Esophagus squamous epithelium (tissue), 4 donors: ENCODE measurements around the genes MEOX1, MEIOC and CCDC43.

GRCh38 chr17:43658531-43658912, 3.2 kb downstream of the MEOX1 start:
- PRO-cap = no peak
- RAMPAGE, long total RNA, 4 experiments = no peak in any of the 4 experiments

DNA sequence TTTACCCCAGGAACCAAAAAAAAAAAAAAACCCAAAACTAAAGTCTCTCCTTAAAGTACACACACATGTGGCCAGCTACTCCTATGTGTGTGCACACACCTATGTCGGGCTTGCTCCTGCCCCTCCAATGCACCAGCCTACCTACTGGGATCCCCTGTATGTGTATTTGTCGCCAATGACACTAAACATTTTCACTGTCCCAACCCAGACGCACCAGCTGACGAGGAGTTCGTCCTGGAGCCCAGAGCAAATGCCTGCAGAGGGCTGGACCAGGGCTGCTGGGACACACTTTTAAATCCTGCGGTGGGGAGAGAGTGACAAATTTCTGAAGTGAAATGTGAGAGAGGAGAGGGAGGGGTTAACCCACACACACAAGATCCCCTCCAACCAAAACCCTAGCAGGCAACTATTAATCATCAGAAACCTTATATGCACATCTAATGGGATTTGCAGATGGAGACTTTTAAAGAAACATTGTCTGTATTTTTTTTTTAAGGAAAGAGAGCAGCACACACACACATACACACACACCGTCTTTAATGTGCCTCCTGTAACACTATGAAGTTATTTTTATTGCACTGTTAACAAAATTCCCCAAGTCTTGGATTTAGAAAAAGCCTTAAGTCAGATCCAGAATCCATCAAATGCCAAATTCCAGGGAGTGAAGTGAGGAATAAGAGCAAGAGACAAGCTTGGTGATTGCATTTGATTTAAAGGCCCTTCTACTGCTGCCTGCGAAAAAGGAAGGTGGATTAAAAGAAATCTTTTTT, at the start of gene MEOX1:
MEOX1 (minus strand) TSS at position 266 of the 770 bp plus-strand sequence.
- PRO-cap = bidirectional peak, plus-strand start at position 494 of the sequence, minus-strand start at position 293 of the sequence
- RAMPAGE, long total RNA, 4 experiments = no peak in any of the 4 experiments

DNA sequence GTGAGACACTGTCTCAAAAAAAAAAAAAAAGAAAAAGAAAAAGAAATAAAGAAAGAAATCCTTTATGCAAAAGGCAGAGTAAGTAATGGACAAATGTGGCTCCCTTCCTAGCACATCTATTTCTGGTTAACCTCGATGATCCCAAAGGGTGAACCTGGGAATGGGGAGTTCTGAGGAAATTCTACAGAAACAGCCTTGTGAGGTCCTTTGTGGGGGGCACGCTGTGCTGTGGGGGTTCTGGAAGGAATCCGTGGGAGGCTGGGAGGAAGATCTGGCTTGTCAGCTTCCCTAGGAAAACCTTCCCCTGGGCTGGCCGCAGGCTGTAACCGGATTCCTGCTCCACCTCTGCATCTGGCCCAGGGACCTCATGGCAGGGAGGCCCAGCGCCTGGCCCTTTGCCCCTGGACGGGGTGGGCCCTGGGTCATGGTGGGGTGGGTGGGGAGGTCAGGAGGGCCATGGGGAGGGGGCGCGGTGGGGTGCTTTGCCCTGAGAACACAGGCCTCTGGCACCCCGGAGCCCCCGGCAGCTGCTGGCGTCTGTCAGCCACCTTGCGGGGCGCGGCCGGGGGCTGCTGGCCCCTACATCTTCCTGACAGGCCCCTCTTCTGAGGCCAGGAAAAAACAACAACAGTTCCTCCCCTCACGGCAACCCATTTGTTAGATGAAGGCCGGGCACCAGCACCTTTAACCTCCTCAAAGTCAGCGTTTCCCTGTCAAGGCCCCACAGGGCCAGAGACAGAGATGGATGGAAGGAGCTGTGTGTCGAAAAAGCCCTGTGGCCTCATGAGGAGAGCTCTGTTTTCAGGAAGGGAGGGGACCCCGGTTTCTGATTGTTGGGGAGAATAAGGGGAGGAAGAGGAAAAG, 3.4 kb upstream of the MEOX1 start:
- PRO-cap = no peak
- RAMPAGE, long total RNA, 4 experiments = no peak in any of the 4 experiments

DNA sequence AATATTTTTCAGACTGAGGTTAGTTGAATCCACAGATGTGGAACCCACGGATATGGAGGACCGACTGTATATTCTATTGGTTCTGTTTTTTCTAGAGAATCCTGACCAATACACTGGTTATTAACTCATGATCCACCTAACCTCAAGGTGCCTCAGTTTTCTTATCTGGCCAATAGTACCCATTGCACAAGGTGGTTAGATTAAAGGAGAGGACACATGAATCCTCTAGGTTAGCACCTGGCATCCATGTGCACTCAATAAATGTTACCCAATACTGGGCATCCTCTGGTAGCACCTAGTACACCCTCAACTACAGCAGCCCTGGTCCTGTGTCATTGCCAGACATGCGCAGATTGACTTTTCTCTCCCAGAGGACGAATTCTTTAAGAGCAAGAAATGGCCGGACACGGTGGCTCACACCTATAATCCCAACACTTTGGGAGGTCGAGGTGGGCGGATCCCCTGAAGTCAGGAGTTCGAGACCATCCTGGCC, 7.4 kb downstream of the DUSP3 start:
- PRO-cap = no peak
- RAMPAGE, long total RNA, 4 experiments = no peak in any of the 4 experiments

DNA sequence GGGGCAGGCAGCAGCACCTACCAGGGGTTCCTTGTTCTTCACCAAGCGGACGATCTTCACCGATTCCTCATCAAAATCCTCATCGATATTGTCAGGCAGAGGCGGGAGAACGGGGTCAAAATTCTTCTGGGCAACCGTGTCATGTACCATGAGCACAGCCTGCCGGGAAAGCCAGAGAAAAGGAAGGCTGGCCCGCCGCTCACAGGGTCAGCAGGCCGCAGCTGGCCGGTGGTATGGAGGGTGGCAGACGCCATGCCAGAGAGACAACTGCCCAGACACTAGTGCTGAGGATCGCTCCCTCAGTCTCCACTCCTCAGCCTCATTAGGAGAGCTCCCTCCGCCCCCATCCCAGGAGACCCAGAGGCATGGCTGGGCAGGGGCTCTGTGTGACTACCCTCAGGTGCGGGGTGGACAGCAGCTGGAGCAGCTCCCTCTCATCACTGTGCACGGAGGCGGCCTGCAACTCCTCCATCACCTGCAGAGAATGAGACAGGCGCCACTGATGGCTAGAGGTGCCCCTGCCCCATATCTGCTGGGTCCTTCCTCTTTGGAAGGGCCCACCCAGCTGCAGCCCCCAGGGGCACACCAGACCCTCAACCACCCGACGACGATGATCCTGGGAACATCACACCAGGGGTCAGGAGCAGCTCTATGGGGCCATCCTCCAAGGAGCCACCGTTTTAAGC, 3.2 kb downstream of the MPP3 start:
- PRO-cap = no peak
- RAMPAGE, long total RNA, 4 experiments = no peak in any of the 4 experiments

DNA sequence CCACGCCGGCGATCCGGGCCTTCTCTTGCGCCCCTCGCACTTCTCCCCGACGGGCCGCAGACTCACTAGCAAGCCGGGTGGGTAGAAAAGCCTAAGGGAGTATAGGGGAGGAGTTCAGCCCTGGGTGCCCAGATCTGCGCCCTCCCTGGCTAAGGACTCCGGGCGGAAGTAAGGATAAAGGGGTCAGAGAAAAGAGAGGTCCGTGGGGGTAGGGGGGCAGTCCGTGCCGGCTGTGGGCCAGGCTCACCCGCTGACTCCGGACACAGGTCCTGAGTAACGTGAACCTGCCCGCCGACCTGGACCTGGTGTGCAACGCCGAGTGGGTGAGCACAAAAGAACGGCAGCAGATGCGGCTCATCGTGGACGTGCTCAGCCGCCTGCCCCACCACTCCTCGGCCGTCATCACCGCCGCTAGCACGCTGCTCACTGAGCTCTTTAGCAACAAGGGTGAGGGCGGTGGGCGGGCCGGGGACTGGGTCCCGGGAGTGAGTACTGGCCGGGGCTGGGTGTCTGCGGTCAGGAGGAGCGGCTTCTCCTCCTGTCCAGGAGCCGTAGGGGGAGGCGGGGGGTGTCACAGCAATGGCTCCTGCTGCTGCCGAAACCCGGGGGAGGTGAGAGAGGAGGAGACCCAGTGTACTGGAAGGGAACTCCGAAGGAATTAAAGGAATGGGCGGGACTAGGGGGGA, 2.0 kb downstream of the NAGS start:
- PRO-cap = bidirectional peak, plus-strand start at position 509 of the sequence, minus-strand start at position 416 of the sequence; bidirectional peak, plus-strand start outside the sequence, minus-strand start at position 660 of the sequence
- RAMPAGE, long total RNA, 4 experiments = no peak in any of the 4 experiments

DNA sequence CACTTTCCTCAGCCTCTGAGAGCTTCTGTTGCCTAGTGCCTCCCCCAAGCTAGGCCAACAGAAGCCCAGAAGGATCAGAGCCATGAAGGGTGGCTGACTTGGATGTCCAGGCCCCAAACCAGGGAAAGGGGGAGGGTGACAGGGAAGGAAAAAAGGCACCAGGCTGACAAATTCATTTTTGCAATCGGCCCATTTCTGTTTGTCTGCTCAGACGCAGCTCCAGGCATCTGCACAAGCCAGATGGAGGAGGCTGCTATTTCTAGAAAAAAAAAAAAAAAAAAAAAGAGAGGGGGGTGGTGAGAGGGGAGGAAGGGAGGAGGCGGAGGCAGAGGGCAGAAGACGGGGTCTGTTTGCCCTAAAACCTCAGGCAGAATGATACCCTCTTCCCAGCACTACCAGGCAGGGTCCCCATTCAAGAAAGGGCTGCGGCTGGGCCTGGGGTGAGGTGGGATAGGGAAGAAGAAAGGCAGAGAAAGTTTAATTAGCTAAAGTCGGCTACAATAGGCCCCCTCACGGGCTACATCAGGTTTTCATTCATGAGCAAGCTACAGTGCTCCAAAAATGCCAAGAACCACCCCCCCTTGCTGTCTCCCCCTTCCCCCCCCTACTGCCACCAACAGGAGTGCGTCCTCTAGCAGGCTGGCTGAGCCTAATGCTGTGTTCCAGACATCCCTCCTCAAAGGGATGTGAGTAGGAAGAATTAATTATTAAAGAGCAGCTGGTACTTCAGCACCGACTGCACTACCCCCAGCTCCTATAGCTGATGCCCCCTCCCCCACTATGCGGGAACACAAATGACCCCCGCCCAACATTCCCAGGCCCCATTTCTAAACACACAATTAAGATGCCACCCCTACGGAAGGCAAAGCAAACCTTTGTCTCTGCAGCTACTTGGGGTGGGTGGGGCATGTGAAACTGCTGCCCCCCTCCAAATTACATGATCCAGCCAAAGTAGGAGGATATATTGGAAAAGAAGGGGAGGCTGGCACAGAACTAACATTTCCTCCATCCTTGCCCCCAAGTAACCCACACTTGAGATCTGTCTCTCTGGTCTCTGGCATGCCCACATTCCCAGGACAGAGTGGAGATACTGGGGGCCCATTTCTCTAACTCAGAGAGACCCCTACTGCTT, 2.2 kb downstream of the HDAC5 start:
- PRO-cap = no peak
- RAMPAGE, long total RNA, 4 experiments = no peak in any of the 4 experiments

DNA sequence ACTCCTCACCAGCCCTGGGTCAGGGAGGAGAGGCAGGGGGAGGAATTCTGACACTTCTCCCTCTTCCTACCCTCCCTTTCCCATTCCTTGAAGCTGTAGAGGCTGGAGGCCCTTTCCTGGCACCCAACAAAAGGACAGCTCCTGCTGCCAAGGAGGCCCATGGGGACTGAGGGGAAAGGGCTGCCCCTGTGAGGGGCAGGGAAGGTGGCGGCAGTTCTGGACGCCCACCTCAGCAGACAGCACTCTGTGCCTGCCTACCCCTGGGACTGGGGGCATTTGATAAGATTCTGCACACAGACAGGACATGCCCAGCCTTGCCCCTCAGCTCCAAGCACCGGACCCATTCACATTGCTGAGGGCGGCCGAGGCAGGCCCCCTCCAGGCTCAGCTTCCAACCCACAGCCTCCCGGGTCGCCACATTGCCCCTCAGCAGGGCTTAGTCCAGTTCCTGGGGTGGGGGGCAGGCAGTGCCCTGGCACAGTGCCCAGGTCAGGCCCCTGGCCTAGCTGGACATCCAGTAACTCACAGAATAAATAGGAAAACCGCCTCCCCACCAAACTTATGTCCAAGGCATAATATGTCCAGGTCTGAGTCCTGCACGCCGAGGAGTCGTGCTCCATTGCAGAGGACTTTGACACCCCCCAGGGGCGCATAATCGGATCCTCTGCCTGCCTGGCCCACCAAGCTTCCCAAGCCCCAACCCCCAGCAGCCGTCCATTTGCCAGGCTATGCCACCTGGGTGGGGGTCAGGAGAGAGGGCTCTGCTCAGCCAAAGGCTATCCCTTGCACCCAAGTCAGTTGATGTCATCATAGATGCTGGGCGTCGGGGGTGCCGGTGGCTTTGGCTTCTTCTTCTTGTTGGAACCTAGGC, 6.0 kb downstream of the ATXN7L3 start:
- PRO-cap = no peak
- RAMPAGE, long total RNA, 4 experiments = no peak in any of the 4 experiments

DNA sequence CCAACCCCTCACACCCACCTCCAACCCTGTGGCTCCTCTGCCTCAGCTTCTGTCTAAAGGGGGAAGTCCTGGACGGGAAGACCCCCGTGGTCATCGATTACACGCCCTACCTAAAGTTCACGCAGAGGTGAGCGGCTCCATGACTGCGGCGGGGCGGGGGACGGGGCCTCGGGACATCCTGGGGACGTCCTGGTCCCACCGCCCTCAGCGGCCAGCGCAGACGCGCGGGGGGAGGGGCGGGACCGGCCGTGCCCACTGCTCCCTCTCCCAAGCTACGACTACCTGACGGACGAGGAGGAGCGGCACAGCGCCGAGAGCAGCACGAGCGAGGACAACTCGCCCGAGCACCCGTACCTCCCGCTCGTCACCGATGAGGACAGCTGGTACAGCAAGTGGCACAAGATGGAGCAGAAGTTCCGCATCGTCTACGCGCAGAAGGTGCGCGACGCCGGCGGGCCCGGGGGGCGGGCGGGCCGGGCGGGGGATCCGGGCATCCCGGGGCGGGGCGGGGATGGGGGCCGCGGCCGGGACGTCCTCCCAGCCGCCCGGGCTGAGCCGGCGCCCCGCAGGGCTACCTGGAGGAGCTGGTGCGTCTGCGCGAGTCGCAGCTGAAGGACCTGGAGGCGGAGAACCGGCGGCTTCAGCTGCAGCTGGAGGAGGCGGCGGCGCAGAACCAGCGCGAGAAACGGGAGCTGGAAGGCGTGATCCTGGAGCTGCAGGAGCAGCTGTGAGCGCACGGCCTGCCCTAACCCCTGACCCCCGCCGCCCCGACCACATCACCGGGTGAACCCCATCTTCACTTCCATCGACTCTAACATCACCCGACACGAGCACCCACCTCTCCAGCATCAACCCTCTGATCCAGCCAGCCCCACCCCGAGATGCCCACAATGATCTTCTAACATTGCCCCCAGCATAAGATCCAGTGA, 6.7 kb downstream of the RUNDC3A start:
- PRO-cap = no peak
- RAMPAGE, long total RNA, 4 experiments = no peak in any of the 4 experiments

- PRO-cap = no peak
- RAMPAGE, long total RNA, 4 experiments = no peak in any of the 4 experiments
Measured at GRCh38 chr17:44320486-44320861, 4.1 kb downstream of the SLC25A39 start.

DNA sequence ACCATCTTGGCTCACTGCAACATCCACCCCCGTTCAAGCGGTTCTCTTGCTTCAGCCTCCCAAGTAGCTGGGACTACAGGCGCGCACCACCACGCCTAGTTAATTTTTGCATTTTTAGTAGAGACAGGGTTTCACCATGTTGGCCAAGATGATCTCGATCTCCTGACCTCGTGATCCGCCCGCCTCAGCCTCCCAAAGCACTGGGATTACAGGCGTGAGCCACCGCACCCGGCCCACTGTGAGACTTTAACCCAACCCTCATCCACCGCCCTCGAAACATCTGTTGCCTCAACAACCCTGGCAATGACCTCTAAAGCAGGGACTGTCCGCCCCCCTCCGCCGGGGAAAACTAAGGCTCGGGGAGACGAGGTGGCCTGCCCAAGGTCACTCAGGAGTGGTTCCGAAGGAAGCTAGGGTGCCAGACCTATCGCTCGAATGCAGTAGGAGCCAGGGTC, 890 bp downstream of the SLC25A39 start:
- PRO-cap = no peak
- RAMPAGE, long total RNA, 4 experiments = no peak in any of the 4 experiments

DNA sequence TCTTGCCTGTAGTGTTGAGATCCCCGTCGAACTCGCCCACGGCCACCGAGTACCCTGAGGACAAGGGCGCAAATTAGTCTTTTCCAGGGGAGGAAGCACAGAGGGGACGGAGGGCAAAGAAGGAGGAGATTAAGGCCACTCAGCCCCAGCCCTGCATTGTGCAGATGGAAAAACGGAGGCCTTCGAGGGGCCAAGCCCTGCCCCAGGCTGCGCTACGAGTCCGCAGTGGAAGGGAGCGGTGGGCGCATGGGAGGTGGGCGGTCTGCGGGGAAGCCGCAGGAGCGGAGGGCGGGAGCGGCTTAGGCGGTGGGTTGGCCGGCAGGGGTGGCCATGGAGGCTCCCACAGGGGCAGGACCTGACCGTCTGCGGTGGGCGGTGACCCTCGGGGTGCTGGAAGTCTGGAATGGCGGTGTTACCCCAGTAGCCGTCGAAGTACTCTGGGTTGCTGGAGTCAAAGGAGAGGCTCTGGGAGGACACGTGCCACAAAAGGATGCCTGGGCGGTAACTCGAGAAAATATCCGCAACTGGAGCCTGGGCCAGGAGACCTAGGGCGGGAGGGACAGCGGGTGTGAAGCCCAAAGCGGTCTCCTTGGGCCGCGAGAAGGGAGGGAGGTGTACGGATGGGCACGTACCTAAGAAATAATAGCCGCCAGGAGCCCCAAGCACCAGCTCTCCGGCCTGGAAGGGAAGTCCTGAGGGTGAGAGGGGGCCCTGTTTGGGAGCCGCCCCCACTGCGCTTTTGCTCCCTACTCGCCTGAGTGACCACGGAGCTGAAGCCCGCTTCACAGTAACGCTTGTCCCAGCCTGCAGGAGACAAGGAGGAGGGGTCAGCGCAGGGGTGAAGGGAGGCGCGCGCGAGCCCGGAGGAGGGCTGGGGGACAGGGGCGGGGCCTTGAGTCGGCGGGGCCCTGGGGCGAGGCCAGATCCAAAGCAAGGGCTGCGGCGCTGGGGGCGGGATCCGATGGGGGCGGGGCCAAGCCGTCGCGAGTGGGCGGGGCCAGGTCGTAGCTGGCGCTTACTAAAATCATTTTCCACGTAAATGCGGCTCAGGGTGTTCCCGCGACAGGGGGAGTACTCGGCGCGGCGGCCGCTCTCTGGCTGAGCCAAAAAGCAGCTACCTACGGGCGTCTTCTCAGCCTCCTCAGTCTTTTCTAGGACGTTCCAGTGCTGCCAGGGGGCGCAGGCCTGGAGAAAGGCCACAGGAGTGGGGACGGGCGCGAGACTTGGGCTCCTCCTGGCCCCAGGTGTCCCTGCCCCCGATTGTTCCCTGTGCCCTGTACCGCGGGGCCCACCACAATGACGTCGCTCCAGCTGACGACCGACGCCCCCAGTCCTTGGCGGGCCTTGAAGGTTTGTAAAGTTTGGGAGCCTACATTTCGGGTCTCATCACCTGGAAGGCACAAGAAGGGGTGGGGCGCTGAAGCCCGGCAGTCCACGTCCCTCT, 4.4 kb downstream of the ITGA2B start:
- PRO-cap = bidirectional peak, plus-strand start at position 1,049 of the sequence, minus-strand start at position 764 of the sequence
- RAMPAGE, long total RNA, 4 experiments = no peak in any of the 4 experiments

- PRO-cap = no peak
- RAMPAGE, long total RNA, 4 experiments = no peak in any of the 4 experiments
Measured at GRCh38 chr17:44397882-44398956, 8.8 kb upstream of the ITGA2B start.

DNA sequence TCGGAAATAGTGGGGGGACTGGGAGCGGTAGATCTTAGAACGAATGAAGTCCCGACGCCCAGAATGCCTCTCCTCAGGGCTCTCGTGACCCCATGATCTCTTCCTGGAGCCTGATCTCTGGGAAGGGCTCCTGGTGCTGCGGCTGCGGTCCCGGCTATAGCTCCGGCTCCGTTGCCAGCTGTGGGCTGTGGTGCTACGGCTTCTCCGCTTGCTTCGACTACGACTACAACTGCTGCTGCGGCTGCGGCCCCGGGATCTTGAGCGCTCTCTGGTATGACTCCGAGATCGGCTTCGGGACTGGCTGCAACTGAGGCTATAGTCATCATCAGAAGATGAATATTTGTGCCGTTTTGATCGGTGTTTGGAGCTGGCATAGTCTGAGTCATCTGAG, 9.5 kb upstream of the ITGA2B start:
- PRO-cap = no peak
- RAMPAGE, long total RNA, 4 experiments = no peak in any of the 4 experiments

DNA sequence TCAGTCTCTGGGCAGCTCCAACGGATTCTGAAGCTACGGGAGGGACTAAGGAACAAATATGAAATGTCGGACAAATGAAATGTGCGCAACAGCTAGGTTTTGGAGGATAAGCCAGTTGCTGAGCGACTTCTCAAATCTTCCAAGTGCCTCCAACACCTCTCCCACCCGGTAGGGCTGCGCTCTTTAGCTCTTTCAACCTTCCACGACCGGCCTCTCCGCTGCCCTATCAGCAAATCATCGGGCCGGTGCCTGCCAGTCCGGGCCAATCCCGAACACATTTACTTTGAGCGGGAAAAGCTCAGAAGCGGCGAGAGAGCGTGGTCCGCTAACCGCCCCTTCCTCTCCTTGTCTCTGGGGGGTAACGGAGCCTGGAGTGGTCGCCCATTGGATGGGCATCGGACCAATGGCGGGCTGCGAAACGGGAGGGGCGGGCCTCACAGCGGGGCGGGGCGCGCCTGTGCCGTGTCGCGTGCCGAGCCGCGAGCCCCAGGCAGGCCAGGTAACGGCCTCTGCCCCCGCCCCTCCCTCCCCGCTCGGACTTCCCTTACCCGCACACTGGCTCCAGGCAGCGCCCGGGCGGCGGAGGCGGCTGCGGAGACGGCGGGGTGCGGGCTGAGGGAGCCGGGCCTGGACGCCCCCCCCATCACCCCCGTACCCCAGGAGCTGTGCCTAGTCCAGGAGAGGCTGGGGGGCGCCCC, at the start of gene MEIOC:
MEIOC (plus strand) TSS at position 553 of the 698 bp plus-strand sequence.
- PRO-cap = no peak
- RAMPAGE, long total RNA, 4 experiments = no peak in any of the 4 experiments

- PRO-cap = bidirectional peak, plus-strand start at chr17:44689986, minus-strand start at chr17:44689762
- RAMPAGE, long total RNA, 4 experiments = start-site peak on the plus strand in 1 of 4 experiments, at chr17:44689828-44689885 at its widest, 9 reads per replicate; start-site peak on the minus strand in 3 of 4 experiments, at chr17:44689756-44689834 at its widest, 145 to 1,607 reads per replicate
Measured at GRCh38 chr17:44689230-44690431, at the start of gene CCDC43. Gene CCDC43, minus strand, starts transcription at chr17:44689776.

GRCh38 chr17:44749547-44750308, 9.1 kb upstream of the ADAM11 start:
- PRO-cap = no peak
- RAMPAGE, long total RNA, 4 experiments = no peak in any of the 4 experiments

GRCh38 chr17:44757569-44757991, 1.2 kb upstream of the ADAM11 start:
- PRO-cap = no peak
- RAMPAGE, long total RNA, 4 experiments = no peak in any of the 4 experiments

DNA sequence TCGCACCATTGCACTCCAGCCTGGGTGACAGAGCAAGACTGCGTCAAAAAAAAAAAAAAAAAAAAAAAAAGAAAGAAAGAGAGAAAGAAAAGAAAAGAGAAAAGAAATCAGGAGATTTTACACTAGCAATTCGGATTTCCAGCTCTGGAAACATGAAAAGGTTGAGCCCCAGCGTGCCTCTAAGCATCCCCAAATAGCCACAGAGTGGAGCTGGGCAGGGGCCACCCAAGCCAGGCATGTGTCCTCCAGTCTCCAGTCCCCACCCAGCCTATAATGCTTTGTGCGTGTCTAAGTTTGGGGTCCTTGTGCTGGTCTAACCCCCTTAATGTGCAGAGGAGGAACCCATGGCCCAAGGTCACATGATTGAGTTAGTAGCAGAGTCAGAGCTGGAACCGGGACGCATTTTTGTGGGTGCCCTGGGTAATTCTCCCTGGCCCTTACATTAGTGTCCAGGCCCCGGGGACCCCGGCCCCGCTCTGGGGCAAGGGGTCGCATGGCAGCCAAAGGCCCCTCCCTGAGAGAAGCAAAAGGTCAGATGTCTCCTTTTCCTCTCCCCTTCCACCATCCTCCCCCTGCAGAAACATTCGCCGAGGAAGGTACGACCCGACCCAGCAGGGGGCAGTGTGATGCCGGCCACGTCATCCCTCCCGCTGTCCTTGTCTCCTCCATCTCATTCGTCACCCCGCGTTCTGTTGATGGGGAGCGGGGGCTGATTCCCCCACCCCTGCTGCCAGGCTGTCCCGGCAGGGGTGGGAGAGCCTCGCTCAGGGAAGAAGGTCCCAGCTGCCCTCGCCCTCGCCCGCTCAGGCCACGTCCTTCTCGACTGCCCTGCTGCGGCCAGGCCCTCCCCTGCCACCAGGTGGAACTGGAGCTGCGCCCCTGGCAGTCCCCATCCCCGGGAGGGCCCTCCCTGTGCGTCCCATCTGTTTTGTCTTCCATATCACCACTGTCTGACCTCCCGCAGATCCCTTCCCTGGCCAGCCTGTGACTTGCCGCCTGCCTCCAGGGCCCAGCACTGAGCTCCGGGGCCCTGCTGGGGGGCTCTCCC, 20.2 kb downstream of the ADAM11 start:
- PRO-cap = no peak
- RAMPAGE, long total RNA, 4 experiments = no peak in any of the 4 experiments

DNA sequence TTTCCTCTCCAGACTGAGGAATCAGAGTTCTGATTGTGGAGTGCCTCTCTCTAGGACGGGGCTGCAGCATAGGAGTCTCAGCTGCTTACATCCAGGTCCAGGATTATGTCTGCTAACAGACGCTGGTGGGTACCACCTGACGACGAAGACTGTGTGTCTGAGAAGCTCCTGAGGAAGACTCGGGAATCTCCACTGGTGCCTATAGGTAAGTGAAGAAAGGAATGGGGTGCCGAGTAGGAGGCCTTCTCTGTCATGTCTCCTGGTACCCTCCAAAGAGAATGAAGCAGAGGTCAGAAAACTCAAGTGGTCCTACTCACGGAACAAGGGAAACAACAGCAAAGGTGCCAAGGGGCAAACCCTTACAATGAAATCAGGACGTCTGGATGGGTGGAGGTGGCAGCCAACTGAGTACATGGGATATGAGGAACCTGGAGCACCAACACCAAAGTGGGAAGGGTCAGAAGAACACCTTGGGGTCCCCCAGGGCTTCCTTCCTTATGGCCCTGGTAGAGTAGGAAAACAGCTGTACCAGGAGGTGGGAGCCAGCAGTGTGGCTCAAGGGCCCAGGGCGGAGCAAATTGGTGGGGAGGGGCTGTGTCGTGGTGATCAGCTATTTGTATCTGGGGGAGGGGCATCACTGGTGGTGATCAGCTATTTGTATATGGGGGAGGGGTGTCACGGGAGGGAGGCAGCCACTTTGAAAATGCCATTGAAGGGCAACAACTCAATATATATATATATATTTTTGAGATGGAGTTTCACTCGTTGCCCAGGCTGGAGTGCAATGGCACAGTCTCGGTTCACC, 567 bp downstream of the HIGD1B start:
- PRO-cap = no peak
- RAMPAGE, long total RNA, 4 experiments = no peak in any of the 4 experiments